ENCODE measurements around the gene NBPF3.

DNA sequence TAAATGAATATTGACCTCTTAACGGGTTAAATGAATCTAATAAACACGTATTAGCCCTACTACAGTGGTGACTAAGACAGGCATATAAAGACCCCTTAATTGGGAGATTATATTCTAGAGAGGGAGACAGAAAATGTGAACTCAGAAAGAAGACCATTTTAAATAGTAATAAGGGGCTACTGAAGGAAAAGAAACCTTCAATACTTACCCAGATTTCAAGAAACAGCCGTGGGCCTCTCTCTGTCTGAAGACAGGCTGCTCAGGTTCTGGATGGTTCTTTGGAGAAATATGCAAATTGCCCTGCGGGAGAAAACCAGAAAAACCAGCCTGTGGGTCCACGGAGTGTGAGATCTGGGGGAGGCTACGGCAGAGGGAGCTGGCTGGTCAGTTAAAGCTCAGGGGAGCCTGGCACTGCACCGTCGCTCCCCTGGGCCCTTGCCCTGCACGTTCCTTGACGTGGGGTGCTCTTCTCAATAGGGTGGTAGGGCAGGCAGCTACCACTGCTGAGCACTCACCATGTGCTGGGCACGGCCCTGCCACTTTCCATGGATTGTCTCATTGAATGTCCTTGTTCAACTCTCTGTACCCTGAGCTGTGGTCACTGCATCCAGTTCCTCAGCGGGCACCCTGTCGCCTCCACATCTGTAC lies 12.8 kb downstream of the TMCO4 start:
- RRBS = no CpG with 5 or more reads among the region's 13 CpGs

DNA sequence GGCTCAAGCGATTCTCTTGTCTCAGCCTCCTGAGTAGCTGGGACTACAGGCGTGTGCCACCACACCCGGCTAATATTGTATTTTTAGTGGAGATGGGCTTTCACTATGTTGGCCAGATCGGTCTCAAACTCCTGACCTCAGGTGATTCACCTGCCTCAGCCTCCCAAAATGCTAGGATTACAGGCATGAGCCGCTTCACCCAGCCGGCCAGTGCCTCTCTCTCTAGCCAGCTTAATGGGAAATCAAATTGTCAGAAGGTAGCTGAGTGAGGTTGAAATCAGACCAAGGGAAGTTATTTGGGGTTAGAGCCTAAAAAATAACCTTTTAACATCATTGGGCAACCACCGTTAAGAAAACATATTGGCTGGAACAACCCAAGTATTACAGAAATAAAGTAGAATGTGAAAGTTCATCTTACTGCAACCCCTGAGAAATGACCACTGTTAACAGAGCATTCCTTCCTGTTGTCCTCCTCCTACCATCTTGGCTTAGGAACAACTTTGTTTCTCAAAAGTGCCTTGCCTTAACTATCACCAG lies 3.1 kb upstream of the RNF186 start:
- RRBS = no CpG with 5 or more reads among the region's 7 CpGs

GRCh38 chr1:19846199-19847058 lies 31.3 kb upstream of the RNF186 start:
- RRBS = no CpG with 5 or more reads among the region's 7 CpGs

DNA sequence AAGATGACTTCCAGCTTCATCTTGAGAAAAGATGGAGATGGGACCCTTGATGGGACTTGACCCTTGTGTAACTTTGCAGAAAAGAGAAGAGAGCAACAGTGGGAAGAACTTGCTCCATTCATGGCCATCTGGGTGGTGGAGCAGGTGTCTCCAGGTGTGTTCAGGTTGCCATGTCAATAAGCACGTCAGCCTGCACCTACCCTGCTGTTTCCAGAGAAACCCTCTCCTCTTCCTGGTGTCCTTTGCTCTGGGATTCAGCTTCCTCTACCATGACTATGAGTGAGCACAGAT lies 21.8 kb upstream of the OTUD3 start:
- RRBS = no CpG with 5 or more reads among the region's 1 CpG

GRCh38 chr1:19974769-19975590 lies 4.4 kb downstream of the PLA2G2A start:
- RRBS = no CpG with 5 or more reads among the region's 8 CpGs

DNA sequence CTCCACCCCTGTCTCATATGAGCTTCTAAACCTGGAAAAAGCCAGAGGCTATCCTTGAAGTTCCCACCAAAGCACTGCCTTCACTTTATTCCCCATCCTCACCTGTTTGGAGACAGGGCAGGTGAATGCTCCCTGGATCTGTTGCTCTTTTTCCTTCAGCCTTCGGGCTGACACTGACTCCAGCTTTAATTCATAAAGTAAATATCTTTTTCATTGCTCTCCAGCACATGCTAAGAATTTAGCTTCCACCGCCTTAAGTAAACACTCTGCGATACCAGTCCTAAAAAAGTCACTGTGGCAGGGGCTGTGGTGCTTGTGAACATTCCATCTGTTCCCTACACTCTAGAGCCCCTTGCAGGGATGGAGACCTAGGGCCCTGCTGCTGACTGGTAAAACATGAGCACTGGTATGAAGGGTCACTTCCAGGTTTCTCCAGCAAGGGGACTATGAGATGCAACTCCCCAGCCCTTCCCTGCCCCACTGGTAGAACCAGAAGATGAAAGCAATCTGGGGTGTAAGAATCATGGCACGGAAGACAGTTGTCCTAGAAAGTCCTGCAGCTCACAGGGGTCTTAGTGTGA lies 932 bp upstream of the PLA2G2A start:
- RRBS = no CpG with 5 or more reads among the region's 4 CpGs

- RRBS = no CpG with 5 or more reads among the region's 17 CpGs
These were observed 8.4 kb upstream of the PLA2G2C start for GRCh38 chr1:20194471-20195414.

- RRBS = no CpG with 5 or more reads among the region's 7 CpGs
These were observed 8.1 kb upstream of the VWA5B1 start for GRCh38 chr1:20282554-20283077.

GRCh38 chr1:20291169-20292067 lies 743 bp downstream of the VWA5B1 start:
- RRBS = 5% methylated on average over 4 of the region's 23 CpGs

GRCh38 chr1:20366061-20366386 lies 75.3 kb downstream of the VWA5B1 start:
- RRBS = no CpG with 5 or more reads among the region's 36 CpGs

DNA sequence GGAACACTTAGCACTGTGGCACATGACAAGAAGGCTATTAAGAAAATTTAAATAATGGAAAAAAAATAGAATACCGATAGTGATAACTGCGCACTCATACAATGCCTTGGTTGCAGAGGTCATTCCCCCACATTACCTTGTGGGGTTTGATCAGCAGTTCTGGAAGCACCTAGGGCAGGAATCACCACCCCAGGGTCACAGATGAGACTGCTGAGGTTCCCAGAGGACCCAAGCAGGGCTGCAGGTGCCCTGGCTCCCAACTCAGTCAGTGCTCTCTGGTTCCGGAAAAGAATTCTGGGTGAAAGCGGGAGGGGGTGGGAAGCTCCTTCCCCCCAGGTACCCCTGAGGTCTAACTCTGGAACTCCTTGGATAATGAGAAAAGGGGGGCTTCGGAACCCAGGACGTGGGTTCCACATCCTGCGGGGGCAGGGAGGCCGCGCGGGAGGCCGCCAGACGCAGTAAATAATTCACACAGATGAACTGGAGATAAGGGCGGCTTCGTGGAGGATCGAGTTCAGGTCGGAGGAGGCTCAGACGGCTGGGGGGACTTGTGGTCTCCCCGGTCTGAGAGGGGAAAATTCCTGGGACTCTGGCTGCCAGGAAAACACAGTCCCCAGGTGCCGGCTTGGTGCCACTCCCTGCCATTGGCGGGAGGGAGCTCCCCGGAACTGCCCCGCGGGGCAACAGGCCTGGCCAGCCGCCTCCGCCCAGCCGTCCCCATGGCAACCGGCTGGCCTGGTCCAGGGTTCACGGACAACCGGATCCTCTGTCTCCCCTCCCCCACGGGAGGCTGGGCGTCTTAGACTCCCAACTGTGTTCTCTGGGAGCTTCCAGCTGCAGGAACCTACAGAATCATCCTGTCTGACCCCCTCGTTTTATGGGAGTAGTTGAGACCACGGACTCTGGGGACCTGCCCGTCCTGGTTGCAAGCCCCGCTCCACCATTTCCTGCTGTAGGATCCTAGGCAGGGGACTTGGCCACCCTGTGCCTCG lies 9.8 kb downstream of the CAMK2N1 start:
- RRBS = 4% methylated on average over 9 of the region's 36 CpGs

DNA sequence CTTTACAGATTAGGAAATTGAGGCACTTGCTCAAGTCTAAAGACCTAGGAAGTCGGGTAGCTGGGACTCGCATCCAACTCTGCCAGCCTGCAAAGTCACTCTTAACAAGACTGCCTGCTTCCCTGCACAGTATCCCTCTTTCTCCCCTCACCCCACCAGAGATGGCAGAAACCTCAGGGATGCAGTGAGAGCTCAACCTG lies 4.1 kb downstream of the CAMK2N1 start:
- RRBS = no CpG with 5 or more reads among the region's 2 CpGs

DNA sequence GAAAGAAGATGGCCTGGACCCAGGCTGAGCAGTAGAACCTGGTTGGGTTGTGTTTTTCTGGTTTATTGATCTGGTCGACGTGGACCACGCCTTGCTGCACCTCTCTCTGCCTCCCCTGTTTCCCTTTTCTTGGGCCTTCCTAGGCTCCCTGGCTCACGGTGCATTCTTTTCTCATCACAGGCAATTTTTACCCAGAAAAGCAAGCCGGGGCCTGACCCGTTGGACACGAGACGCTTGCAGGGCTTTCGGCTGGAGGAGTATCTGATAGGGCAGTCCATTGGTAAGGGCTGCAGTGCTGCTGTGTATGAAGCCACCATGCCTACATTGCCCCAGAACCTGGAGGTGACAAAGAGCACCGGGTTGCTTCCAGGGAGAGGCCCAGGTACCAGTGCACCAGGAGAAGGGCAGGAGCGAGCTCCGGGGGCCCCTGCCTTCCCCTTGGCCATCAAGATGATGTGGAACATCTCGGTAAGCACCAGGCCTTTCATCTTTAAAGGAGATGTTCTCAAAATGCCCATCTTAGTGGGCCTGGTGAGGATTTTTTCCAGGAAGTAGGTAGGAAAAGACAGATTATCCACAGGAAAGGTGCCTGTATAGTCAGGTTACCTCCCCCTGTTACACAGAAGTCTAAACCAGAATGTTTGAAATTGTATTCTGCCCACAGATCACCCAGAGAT lies 4.5 kb downstream of the PINK1 start:
- RRBS = 93% methylated on average over 3 of the region's 13 CpGs

GRCh38 chr1:20851100-20851709 lies 64.1 kb upstream of the HP1BP3 start:
- RRBS = no CpG with 5 or more reads among the region's 5 CpGs

GRCh38 chr1:21177287-21177605 lies 549 bp upstream of the EIF4G3 start:
- RRBS = 4% methylated on average over 7 of the region's 13 CpGs

- RRBS = no CpG with 5 or more reads among the region's 16 CpGs
These were observed 29.2 kb upstream of the ECE1 start for GRCh38 chr1:21319301-21320040.

DNA sequence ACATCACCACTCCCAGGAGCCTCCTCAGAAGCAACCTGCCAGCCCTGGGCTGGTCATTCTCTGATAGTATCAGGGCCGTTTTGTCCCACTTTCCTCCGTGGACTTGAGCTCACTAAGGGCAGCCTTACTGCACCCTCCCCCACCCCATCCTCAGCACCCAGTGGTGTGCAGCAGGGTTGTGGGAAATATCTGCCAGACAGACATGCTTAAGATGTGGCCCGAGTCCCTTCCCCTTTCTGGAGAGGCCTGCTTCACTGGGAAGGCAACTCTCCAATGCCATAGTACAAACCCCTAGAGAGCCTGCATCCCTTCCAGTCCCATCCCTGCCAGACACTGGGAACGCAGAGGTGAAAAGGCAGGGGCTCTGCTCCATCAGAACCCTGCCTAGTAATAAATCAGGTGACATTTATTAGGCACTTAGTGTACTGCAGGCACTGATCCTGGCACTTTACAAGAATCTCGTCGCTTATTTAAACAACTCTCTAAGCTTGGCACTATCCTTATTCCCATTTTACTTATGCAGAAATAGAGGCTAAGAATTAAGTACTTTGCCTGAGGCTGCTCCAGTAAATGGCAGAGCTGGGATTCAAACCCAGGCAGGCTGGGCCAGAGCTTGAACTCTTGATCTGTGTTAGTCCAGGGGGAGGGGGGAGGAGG lies 41.8 kb upstream of the ECE1 start:
- RRBS = no CpG with 5 or more reads among the region's 6 CpGs

DNA sequence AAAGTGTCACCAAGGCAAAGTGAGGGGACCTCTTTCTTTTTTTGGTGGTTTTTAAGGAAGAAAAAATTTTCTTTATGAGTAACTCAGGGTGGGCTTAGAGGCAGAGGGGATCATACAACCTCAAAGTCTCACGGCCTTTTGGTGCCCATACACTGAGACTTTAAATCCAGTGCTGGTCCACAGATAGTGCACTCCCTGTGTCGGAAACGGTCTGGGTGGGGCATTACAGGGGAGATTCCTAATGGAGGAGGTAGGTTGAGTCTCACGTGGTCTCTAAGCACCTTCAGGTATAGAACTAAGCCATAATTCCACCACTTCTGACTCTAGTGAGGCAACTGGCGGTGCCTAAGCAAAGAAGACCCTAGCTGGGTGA lies 53.5 kb upstream of the ECE1 start:
- RRBS = no CpG with 5 or more reads among the region's 5 CpGs

- RRBS = no CpG with 5 or more reads among the region's 16 CpGs
These were observed 42.2 kb upstream of the NBPF3 start for GRCh38 chr1:21397642-21398183.

DNA sequence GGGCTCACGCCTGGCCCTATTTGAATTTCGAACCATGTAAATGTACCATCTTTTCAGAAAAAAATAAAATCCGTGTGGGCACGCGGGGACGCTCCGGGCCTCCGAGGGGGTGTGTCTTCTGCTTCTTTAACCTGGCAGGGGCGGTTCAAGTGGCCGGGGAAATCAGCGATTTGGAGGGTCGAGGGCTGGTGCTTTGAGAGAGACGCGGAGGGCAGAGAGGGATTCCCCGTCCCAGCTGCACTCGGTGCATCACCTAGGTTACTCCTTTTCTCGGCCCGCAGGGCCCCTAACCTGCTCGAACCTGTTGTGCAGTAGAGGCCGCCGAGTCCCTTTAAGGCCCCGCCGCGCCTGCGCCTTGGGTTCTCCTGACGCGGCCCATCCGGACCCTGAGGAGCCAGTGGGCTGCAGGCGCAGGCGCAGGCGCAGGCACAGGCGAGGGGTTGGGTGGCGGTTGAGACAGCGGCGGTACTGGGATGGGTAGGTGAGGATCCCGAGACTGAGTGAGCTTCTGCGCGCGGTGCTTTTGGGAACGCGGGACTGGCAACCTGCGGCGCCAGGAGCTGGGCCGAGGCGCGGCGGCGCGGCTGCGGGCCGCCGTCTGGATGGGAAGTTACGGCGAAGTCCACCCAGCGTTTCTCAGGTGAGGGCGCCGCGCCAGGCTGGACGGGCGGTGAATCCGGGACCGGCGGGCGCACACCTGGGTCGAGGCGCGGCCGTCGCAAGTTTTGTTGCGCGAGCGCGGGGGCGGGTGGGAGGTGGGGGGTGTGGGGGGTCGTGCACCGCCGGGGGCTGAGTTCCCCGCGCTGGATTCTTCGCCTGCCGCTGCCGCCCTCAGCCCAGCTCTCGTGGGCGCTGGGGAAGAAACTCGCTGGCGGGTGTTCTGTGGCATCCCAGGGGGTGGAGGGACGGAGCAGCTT lies at the start of gene NBPF3:
TSS of gene NBPF3 (plus strand) at position 429 of the 917 bp plus-strand sequence.
- RRBS = no CpG with 5 or more reads among the region's 87 CpGs

Data from amniotic epithelial cell (primary cell).